Heart right ventricle (tissue), 2 donors: Measurements from ENCODE around the genes ZNF418, ZSCAN18, ZNF274 and ZNF324.

DNA sequence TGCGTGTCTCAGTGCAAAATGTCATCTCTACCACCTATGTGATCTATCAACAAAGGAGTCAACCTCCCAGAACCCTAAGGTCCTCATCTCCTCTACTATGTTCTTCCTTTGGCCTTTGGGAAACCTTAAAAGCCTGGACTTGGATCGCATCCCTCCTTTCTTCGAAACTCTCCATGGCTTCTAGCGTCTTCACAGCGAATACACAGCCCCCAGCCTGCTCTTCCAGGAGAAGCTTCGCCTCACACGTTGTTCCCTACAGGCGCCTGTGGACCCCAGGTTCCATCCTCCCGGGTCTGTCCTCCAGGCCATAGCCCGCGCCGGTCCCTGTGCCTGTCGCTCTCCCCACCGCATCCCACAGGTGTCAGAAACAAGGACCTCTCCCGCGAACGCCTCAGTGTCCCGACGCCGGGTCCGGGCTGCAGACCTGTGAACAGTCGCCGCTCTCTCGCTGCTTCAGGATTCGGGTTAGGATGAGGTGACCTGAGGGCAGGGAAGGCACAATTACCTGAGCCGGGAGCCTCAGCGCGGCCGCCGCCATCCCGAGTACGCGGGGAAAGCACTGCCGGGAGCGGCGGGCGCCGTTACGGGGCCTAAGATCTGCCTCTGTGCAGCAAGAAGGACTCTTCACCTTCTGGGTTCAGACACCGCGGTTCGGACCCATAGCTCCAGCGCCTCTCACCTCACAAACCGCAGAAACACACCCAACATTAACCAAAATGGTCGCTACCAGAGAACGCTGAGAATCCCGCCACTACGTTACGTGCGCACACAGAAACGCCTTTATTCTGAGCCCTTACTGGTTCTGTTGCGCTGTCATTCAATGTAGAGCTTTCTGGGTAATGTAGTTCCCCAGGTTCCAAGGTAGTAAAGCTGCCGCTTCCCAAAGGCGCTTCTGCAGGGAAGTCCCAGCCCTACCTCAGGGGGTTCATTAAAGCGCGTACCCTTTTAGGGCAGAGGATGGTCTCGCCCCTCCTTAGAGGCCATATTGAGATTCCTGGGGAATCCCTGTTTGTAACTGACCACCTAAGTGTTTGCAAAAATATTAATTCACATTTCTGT lies at the start of gene ZNF418:
ZNF418 (minus strand) TSS at position 747 of the 1,059 bp plus-strand sequence.
- PRO-cap, 2 experiments: peak in 2 of 2 experiments; most common minus-strand start position 747 of the sequence (in 2)

- PRO-cap, 2 experiments: peak in 2 of 2 experiments; most common minus-strand start chr19:58098228 (in 2)
These were observed at the start of gene ZSCAN18 for GRCh38 chr19:58097387-58098327. Gene ZSCAN18 (minus strand): TSS chr19:58098231.

DNA sequence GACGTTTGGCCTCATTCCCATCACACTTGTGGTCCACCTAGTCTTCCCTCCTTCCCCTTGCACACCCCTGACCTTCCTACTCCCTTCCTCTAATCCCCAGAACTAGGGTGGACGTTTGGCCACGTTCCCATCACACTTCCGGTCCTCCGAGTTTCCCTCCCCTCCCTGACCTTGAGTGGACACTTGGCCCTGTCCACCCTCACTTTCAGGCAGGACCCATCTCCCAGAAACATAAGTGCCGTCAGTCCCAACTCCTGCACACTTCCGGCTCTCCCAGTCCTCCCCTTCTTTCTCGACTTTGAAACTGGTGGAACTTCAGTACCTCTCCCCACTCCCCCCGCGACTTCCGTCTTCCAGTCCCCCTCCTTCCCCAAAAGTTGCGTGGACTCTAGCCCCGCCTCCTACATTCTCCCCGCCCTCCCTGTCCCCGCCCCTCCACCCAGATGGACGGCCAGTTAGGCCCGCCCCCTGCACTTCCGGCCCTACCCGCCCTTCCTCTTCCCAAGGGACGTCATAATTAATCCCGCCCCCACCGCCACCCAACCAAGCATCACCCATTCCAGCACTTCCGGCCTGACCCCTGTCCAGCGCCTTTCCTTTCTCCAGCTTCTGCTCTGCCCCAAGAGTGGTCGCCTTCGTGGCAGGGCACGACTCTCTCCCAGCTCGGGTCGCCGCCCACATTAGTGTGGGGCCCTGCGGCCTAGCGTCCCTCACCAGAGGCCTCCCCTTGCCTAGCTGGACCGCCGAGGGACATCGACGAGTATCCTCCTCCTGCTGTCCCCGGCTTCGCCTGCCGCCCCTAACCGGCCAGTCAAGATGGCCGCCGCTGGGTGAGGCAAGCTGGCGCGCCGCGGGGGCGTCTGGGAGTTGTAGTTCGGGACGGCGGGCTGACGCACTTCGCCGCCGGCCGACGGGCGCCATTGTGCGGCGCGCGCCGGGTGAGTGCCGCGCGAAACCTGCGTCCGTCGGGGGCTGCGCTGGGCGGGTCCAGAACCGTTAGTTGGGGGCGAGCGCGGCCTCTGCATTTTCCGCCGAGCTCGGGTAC lies at the start of gene ZNF274:
ZNF274 (plus strand) TSS at position 557 of the 1,045 bp plus-strand sequence.
- PRO-cap, 2 experiments: peak in 2 of 2 experiments; most common plus-strand start position 920 of the sequence (in 2); most common minus-strand start position 812 of the sequence (in 2)

DNA sequence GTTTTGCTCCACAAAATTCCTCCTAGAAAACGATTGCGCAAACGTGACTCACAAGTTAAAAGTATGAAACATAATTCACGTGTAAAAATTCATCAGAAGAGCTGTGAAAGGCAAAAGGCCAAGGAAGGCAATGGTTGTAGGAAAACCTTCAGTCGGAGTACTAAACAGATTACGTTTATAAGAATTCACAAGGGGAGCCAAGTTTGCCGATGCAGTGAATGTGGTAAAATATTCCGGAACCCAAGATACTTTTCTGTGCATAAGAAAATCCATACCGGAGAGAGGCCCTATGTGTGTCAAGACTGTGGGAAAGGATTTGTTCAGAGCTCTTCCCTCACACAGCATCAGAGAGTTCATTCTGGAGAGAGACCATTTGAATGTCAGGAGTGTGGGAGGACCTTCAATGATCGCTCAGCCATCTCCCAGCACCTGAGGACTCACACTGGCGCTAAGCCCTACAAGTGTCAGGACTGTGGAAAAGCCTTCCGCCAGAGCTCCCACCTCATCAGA lies 16.2 kb upstream of the ZNF544 start:
- PRO-cap, 2 experiments: no peak in any of the 2 experiments

DNA sequence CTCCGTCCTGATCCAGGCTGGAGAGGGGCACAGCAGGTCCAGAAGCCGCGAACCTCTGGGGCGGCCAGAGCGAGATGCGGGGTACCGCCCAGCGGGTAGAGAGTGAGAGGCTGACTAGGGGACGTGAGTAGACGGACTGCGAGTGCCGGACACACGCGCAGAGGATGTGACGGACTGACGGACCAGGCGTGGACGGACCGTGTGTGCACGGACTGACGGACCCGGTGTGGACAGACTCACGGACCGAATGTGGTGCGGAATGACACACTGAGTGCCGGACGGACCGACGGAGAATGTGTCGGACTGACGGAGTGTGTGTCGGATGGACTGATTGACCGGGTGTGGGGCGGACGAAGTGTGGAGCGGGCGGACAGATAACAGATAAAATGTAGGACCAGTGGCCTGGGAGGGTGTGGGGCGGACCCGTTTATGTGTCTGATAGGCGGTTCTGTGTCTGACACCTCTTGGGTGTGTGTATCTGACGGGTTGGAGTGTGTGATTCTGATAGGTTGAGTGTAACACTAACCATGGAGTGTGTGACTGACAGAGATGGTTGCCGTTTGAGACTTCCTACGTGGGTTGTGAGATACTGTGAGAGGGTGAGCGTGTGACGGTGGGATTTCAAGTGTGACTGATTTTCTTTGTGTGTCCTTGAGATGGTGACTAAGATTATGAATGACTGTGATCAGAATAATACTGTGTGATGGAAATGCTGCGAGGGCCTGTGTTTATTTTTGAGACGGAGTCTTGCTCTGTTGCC lies 519 bp downstream of the ZSCAN22 start:
- PRO-cap, 2 experiments: peak in 2 of 2 experiments; most common plus-strand start position 177 of the sequence (in 1); most common minus-strand start position 104 of the sequence (in 1)

- PRO-cap, 2 experiments: no peak in any of the 2 experiments
These were observed 3.0 kb upstream of the RNF225 start for GRCh38 chr19:58392284-58393060.

DNA sequence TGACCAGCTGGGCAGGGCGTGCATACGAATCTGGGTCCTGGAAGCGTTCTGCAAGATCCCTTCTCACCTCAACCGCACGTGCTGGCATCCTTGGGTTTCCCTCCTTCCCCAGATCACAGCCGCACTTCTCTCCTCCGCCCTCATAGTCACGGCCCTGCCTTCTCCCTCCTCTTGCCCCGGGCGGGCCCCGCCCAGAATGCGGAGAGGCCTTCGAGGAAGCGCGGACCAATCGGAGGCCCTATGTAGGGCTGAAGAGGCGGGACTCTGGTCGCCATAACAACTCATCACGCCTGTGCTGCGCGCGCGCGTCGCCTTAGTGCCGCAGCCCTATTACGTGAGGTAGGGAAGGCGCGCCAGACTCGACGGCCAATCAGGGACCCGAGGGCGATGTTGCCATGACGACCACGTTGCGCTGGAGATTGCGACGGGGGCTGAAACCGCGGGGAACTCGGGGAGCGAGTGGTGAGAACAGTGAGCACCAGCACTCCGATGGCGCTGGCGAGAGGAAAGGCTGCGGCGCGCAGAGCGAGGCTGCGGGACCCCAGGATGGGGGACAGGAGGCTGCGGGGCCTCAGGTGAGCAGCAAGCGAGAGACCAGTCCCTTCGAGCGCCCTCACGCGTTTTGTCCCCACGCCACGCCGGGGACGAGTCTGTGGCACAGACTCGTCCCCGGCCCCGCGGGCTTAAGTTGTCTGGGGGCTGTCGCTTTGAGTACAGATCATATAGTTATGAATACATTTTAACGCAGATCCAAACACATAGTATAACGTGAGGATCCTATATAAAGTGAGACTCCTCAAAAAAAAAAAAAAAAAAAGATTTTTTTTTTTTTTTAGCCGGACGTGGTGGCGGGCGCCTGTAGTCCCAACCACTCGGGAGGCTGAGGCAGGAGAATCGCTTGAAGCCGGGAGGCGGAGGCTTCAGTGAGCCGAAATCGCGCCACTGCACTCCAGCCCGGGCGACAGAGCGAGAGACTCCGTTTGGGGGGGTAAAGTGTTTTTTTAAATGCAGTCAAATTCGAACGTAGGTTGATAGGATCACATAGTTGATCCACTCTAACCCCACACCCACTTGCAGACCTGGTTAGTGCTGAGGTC lies 6.0 kb downstream of the RNF225 start:
- PRO-cap, 2 experiments: peak in 2 of 2 experiments; most common plus-strand start position 451 of the sequence (in 1); most common minus-strand start position 142 of the sequence (in 1)

DNA sequence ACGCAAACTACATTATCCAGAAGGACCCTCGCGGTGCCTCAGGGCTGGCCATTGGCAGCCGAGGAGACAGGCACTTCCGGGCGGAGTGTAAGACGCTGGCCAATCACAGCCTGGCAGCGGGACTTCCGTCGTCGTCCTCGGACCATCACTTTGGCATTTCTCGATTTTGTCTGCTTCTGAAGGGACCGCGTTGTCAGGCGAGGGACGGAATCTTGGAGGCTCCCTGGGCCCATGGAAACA lies 297 bp upstream of the ZNF132 start:
- PRO-cap, 2 experiments: peak in 2 of 2 experiments; most common plus-strand start position 116 of the sequence (in 1)

DNA sequence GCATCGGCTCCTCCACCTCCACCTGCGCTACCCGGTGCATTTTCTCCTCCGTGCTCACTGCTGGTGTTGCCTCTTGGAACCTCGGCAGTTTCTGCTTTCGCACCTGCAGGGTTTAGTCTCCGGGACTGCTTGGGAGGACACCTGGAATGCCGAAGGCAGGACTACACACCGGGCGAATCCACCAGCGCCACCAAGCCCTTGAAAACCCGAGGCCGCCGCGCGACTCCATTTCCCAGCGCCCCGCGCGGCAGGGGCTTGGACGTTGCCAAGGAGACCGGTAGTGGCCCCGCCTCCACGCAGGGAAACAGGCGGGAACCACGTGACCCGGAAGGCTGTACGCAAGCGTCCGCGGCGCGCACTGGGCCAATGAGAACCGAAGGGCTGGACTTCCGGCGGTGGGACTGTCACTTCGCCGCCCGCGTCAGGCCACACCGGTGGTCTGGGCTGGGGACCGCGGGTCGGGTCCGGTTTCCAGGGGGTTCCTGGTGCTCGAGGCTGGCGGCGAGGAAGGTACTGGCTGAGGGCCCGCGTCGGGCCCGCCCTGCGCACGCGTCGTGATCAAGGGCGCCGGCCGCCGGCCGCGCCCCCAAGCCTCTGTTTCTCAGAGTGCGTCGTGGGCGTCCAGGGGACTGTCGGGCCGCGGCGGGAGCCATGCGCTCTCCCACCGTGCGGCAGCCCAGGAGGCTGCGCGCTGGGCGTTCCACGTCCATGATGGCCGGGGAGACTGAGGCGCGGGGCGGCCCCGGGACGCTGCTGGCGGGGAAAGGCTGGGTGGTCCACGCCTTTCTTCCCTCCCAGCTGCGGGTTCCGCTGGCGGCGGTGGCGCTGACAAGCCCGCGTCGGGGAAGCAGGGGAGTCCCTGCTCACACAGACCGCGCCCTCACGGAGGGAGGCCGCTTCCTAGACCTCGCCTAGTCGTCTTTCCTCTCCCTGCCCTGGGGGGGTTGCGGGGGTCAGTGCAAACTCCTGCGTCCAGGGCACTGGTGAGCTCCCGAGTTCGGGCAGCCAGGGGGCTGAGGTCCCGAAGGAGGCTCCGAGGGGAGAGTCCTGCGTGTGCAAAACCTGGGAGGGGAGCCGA lies at the start of gene ZNF324:
ZNF324 (plus strand) TSS at position 407 of the 1,078 bp plus-strand sequence.
- PRO-cap, 2 experiments: peak in 2 of 2 experiments; most common plus-strand start position 407 of the sequence (in 1); most common minus-strand start position 200 of the sequence (in 1)

- PRO-cap, 2 experiments: no peak in any of the 2 experiments
These were observed 14.1 kb downstream of the SLC27A5 start for GRCh38 chr19:58497640-58498206.

DNA sequence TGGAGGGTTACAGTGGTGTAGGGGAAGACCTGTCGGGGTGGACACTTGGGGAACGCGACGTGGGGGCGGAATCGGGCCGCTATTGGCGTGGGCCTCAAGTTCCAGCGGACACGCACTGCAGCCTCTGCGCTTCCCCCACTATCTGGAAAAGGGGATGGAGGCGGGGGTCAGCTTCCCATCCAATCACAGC lies 939 bp upstream of the UBE2M start:
- PRO-cap, 2 experiments: peak in 2 of 2 experiments; most common minus-strand start position 128 of the sequence (in 2)

GRCh38 chr19:58576189-58576504 lies 3.0 kb upstream of the MZF1 start:
- PRO-cap, 2 experiments: no peak in any of the 2 experiments